Melanocyte of skin (primary cell): Measurements from ENCODE around the genes DRGX, ERCC6, SLC18A3 and C10orf53.

DNA sequence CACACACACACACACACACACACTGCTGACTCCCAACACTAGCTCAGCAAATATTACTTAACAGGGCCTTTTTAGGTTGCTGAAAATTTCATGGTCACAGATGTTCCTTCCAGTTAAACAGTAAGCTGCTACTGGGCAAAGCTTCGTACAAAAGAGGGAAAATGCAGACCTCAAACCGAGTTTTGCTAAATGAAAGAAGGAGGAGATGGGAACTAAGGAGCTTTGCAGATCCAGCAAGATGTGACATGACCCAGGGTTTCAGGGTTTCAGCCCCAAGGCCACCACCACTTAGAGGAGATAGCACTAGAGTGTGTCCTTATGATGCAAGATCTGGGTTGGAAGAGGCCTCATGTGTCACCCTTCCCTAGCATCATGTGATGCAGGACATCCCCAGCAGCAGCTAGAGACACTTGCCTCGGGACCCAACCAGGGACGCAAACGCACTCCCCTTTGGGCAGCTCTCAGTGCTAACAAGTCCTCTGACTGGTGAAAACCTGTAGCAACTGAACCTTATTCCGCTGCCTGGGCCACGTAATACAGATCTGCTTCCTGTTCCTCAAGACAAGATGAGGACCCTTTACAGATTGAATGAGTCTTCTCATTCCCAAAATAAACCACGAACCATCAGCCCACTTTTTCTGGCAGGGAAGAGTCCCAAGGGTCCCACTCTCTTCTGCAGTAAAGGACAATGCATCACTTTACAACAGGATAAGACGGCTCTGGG, 45.0 kb upstream of the GDF10 start:
- CAGE, long polyA plus RNA, 2 experiments: no peak in any of the 2 experiments

DNA sequence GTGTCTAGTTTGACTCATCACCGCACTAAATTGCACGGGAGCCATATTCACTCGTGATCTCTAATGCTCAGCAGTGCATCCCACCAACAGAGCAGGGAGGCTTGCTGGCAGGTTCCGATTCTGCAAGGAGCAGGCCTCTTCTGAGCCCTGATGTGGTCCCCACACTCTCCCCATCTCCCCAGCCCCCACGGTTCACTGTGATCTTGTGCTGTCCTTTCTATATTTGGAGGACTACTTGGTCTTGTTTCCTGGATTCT, 338 bp upstream of the GDF2 start:
- CAGE, long polyA plus RNA, 2 experiments: no peak in any of the 2 experiments

DNA sequence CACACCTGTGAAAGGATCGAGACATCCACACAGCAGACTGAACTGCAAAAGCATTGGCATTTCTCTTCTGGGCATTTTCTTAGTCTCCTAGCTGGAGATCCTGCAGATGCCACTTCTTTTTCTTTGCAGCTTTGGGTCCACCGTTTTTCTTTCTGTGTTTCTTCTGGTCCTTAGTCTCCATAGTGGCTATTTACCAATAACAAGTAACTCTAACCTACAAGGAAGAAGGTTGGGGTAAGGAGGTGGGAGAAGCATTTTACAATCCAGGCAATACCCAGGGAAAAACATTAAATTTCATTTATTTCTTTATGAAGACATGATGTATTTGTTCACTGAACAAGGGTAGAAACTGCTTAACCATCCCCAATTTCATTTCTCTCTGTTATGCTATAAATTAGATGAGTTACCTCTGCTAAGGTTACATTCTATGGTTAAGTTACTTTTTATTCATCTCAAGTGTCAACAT, 28.3 kb upstream of the AGAP9 start:
- CAGE, long polyA plus RNA, 2 experiments: no peak in any of the 2 experiments

- CAGE, long polyA plus RNA, 2 experiments: no peak in any of the 2 experiments
Measured at GRCh38 chr10:48363948-48364333, 57.5 kb downstream of the MAPK8 start.

DNA sequence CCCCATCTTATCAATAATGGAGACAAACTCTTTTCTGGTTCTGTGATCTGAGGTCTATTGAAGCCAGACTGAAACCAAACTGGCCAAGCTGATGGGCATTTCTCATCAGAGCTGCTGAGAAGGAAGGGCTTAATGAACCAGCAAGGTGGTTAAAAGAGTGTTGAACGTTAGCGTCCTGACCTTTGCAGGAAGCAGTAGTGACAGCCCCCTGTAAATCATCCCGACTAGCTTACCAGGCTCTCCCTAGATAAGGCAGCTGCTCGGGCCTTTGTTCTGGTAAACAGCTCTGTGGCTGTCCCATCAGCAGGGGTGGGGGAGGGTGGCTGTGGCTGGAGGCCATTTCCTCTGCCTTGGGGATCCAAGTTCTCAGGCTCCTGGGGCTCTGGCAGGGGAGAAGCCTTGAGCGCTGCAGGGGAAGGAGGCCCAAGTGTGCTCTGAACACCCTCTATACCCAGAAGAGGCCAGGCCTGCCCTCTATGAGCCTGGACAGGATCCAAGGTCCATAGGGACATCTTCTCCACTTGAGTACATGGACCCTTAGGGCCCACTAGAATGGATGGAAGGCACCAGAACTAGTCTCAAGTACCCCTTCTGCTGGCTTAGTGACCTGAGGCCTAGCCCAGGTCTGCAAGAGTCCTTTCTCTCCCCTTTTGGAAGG, 134.7 kb downstream of the ARHGAP22 start:
- CAGE, long polyA plus RNA, 2 experiments: no peak in any of the 2 experiments

DNA sequence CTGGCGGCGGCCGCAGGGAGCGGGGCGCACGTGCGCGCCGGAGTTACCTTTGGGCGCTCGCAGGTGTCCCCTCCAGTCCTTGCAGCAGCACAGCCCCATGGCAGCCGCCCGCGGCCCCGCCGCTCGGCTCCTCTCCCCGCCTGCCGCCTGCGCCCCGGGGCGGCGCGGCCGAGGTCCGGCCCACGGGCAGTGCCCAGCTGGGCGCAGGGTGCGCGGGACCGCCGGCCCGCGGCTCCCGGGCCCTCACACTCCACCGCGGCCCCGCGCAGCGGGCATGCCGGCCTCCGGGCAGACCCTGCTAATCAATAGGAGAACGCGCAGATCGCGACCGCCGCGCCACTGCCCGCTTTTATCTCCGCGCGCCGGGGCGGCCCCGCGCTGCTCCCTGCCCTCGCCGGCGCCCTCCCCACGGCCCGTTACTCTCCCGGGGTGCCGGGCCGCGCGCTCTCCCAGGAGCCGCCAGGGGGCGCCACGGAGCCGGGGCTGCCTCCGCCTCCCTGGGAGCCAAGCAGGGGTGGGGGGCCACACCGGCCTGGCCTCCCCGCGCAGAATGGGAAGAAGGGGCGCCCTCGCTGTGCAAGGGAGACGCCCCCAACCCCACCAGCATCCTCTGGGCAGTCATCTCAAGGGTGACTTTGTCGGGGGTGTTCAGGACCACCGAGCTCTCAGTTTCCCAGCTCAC, 80.7 kb downstream of the ARHGAP22 start:
- CAGE, long polyA plus RNA, 2 experiments: no peak in any of the 2 experiments

DNA sequence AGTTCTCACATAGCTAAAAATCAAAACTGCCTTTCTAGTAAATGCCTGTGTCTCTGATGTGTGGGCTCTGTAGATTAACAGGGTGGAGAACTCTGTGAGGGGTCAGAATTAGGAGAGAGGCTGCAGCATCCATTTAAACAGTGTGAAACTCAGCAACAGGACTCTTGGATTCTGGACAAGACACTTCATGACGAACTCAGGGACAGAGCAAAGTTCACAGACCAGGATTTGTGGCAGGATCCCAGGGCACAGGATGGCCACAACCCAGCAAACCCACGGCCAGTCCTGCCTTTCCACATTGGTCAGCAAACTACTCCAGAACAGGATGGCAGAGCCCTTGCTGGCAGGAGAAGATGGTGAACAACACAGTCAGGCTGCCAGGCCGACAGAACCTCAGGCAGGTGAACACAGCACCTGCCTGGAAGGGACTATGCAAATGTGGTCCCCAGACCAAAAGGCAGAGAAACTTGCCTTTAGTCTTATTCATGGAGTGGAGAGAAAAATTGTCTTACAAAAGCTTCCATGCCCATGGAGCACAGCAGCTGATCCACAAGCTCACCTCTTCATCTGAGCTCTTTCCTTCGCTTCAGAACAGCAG, 34.3 kb downstream of the VSTM4 start:
- CAGE, long polyA plus RNA, 2 experiments: no peak in any of the 2 experiments

DNA sequence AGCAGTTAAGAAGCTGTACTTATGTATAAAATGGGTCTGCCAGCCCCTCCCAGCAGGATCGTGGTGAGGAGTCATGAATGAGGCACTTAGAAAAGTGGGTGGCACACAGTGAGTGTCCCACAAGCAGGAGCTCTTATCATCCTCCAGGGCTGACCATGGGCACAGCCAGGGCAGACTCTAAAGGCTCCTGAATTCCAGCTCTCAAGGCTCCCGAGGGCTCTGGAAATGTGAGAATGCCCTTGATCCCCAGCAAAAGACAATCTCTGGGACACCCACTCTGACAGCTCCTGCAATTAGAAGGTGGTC, 1.6 kb downstream of the VSTM4 start:
- CAGE, long polyA plus RNA, 2 experiments: no peak in any of the 2 experiments

- CAGE, long polyA plus RNA, 2 experiments: no peak in any of the 2 experiments
Measured at GRCh38 chr10:49183648-49184065, 4.5 kb downstream of the TMEM273 start.

- CAGE, long polyA plus RNA, 2 experiments: no peak in any of the 2 experiments
Measured at GRCh38 chr10:49186338-49187758, 1.3 kb downstream of the TMEM273 start.

GRCh38 chr10:49395287-49396462, at the start of gene DRGX:
DRGX (minus strand) TSS chr10:49396089.
- CAGE, long polyA plus RNA, 2 experiments: no peak in any of the 2 experiments

DNA sequence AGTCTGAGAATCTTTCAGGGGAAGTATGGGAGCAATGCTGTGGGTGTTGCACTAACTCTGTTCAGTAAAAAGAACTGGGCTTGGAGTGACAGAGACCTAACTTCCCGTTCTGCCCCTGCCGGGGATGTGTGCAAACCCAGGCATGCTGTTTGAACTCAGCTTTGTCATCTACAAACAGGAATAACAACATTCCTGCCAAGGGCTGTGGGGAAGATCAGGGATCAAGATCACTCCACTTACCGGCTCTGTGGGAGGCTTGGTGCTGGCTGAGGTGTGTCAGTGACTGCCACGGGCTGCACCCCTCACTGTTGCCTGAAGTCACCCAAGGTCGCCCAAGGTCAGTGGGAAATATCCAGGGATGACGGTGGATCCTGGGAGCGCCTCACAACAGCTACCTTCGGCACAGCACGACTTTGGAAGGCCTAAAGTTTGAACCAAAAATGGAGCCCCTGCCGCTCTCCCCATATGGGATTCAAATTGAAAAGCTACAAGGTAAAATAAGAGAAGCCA, 23.2 kb upstream of the DRGX start:
- CAGE, long polyA plus RNA, 2 experiments: no peak in any of the 2 experiments

- CAGE, long polyA plus RNA, 2 experiments: no peak in any of the 2 experiments
Measured at GRCh38 chr10:49538690-49539392, at the start of gene ERCC6. ERCC6 (minus strand) TSS chr10:49539121.

GRCh38 chr10:49539396-49540249, 702 bp upstream of the ERCC6 start:
- CAGE, long polyA plus RNA, 2 experiments: no peak in any of the 2 experiments

GRCh38 chr10:49609884-49610580, at the start of gene SLC18A3:
SLC18A3 (plus strand) TSS chr10:49610310.
- CAGE, long polyA plus RNA, 2 experiments: no peak in any of the 2 experiments

GRCh38 chr10:49679180-49679960, at the start of gene C10orf53:
C10orf53 (plus strand) TSS chr10:49679651.
- CAGE, long polyA plus RNA, 2 experiments: no peak in any of the 2 experiments

GRCh38 chr10:49831281-49831919, 69.3 kb upstream of the OGDHL start:
- CAGE, long polyA plus RNA, 2 experiments: no peak in any of the 2 experiments

- CAGE, long polyA plus RNA, 2 experiments: no peak in any of the 2 experiments
Measured at GRCh38 chr10:50527498-50527980, 96.2 kb downstream of the SGMS1 start.

- CAGE, long polyA plus RNA, 2 experiments: no peak in any of the 2 experiments
Measured at GRCh38 chr10:50582517-50583236, 41.1 kb downstream of the SGMS1 start.

- CAGE, long polyA plus RNA, 2 experiments: no peak in any of the 2 experiments
Measured at GRCh38 chr10:50624783-50625620, 1.2 kb upstream of the SGMS1 start.